Measurements from ENCODE around the gene GPR52.

DNA sequence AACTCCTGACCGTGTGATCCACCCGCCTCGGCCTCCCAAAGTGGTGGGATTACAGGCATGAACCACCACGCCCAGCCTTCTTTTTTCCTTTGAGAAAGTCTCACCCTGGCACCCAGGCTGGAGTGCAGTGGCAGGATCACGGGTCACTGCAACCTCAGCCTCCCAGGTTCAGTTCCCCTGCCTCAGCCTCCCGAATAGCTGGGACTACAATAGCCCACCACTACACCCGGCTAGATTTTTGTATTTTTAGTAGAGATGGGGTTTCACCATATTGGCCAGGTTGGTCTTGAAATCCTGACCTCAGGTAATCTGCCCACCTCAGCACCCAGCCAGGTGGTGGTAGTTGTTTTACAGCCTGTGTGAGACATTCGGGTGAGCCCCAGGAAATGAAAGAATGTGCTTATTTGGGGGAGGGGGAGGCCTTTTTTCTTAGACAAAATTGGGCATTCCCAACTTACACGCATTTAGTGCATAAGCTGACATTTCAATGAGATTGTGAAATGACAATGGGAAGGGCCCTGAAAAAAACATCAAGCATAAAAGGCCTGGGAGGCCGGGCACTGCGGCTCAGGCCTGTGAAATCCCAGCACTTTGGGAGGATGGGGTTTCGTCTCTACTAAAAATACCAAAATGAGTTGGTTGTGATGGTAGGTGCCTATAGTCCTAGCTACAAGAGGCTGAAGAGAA, 5.6 kb upstream of the ZBTB37 start:
- PRO-cap, result no peak

GRCh38 chr1:173863161-173863832, 4.9 kb upstream of the ZBTB37 start:
- PRO-cap, result no peak

- PRO-cap, result no peak
Measured at GRCh38 chr1:174204529-174205264, 45.4 kb downstream of the RABGAP1L start.

GRCh38 chr1:174447787-174448467, at the start of gene GPR52:
GPR52 (plus strand) TSS chr1:174447964.
- PRO-cap, result no peak

DNA sequence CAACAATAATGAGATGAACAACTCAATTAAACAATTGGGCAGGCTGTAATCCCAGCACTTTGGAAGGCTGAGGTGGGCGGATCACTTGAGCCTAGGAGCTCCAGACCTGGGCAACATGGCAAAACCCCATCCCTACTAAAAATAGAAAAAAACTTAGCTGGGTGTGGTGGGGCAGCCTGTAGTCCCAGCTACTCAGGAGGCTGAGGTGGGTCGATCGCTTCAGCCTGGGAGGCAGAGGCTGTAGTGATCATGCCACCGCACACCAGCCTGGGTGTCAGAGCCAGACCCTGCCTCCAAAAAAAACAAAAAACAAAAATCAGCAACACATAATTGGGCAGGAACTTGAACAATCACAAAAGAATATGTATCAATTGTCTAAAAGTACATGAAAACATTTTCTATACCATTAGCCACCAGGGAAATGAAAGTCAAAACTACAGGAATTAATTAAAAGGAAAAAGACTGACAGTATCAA, 232.9 kb downstream of the GPR52 start:
- PRO-cap, result no peak

DNA sequence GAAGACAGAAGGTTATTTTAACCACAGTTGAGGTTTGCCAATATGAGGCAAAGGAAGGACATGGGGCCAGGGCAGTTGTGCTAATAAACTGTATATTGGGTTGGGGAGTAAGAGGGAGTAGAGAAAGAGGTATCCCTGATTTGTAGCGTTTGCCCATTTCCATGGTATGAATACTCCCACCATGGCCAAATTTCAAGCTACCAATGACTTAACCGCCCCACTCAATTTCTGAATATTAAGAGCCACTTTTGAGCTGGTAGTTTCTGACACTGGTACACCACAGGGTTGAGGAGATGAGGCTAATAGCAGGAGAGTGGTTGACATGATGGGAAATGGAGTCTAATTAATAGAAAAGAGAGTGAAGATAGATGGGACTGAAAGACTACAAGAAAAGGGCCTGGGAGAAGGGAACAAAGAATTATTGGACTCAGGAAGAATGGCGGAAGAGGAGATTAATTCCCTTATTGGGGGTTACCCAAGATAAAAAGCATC, 179.5 kb upstream of the CACYBP start:
- PRO-cap, result no peak

DNA sequence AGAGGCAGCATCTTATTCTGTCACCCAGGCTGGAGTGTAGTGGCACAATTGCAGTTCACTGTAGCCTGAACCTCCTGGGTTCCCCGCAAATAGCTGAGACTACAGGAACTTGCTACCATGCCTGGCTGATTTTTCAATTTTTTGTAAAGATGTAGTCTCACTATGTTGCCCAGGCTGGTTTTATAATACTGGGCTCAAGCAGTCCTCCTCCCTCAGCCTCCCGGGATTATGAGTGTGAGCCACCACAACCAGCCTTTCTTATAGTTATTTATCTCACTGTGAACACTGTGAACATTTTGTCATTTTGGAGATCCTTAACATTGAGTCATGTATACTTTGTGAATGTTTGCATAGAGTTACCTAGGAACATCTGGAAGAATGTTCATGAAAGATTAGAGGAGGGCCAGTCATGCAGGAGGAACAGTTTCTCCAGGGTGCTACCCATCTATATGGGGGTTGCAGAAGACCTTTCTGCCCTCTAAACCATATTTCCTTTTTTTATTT, 127.1 kb upstream of the CACYBP start:
- PRO-cap, result no peak

DNA sequence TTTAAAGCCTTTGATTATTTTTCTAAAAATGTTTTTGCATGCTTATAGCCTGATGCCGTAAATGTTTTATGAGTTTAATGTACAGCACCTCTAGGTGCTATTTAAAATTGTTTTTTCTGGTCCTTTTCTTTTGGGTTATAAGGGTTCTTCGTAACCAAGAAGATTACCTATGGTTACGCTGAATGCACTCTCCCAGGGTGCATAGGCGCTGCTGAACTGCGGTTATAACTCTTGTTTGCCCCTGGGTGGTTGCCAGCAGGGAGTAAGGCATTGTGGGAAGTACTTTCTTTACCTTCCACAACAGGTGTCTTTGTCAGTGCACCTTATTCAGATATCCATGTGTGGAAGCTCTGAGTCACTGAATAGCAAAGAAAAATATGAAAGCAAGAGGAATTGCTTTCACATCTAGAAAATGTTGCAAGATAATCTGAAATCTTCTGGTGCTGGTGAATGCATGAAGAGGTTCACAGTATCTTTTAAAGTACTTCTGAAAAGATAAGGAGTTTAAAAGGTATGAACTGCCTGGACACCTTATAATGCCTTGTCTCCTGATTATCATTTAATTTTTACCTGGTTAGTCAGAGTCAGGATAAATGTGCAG, 124.4 kb upstream of the CACYBP start:
- PRO-cap, result no peak

- PRO-cap, result no peak
Measured at GRCh38 chr1:174938414-174939192, 61.1 kb upstream of the CACYBP start.

- PRO-cap, result no peak
Measured at GRCh38 chr1:174954000-174954449, 45.7 kb upstream of the CACYBP start.

GRCh38 chr1:174964997-174965589, 34.7 kb upstream of the CACYBP start:
- PRO-cap, result bidirectional peak, plus-strand start at chr1:174965342, minus-strand start at chr1:174965246

GRCh38 chr1:174990358-174991104, 9.2 kb upstream of the CACYBP start:
- PRO-cap, result bidirectional peak, plus-strand start at chr1:174990595, minus-strand start at chr1:174990490

- PRO-cap, result bidirectional peak, plus-strand start at chr1:175189178, minus-strand start at chr1:175189009
Measured at GRCh38 chr1:175188810-175189625, 3.6 kb downstream of the KIAA0040 start.

- PRO-cap, result no peak
Measured at GRCh38 chr1:175200554-175201890, 8.4 kb upstream of the KIAA0040 start.

GRCh38 chr1:175419014-175419438, 226.4 kb upstream of the KIAA0040 start:
- PRO-cap, result no peak

DNA sequence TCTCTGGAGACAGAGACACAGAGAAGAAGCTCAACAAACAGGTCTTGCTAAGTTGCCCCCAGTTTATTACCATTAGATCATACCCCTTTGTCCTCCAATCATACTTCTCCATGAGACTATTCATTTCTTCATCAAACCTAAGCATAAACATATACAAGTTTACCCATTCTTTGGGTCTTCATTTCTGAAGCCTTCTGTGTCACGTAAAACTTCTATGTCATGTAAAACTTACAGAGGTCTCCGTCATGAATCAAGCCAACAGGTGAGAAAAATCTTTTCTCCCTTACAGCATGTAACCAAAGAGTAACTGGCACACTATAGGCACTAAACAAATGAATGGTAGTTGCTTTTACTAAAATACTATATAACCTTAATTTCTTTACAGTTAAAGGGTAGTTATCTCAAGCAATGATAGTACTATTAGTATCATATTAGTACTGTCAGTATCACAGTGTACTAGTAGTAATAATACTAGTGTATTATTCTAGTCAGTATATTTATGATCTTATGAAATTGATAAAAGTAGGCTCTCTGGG, 226.1 kb upstream of the TNR start:
- PRO-cap, result no peak

DNA sequence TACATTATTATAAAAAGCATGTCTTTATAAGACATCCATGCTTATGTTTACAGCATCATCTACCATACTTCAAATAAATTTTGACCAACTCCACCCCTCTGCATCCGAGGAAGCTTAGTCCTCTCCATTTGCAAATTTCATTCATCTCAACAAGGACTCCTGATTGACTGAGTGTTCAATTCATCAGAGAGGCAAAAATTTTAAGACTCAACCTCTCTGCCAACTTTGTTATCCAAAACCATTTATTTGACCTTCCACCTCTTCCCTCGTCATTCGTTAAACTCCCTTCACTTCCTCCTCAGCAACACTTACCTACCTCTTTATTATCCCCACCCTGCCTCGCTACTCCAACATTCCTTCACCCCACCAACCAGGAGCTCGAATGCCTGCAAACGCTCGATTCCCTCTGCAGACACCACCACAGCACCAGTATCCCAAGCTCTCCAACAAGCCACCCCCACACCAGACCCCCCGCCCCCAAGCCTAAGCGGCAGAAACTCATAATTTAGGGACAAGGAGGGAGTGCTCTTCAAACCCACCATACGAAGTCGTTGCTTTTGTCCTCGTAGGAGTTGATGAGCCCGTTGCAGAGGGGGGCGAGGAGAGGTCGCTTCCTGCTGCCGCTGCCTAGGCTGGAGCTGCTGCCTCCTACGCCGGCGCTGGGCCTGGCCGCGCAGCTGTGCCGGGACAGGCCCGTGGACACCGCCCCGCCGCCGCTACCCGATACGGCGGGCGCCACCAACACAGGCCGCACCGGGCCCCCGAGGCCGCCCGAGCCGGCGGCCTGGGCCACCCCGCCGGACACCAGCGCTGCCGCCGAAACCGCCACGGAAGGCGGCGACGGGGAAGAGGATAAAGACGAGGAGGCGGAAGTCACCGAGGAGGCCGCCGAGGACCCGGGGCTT, 801 bp downstream of the COP1 start:
- PRO-cap, result no peak

GRCh38 chr1:177209486-177209798, 38.7 kb downstream of the BRINP2 start:
- PRO-cap, result no peak

DNA sequence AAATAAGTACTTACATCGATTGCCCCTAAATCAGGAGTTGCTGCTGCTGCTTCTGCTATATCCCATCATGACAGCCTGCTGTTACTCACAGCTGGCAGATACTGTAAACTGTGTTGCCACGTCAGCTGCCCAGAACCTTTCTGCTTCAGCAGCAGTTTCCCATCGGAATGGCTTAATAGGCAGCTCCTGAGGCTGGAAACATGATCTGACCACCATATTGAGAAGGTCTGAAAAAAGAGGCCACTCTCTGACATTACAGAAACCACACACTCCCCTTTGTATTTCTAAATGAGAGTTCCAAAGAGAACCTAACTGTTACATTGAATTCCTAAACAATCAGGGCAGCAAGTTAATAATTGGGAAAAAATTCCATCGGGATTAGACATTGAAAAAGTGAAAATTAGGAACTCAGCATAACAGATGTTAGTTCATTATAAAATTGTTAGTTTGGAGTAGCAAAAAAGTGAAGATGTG, 14.4 kb upstream of the SEC16B start:
- PRO-cap, result no peak

DNA sequence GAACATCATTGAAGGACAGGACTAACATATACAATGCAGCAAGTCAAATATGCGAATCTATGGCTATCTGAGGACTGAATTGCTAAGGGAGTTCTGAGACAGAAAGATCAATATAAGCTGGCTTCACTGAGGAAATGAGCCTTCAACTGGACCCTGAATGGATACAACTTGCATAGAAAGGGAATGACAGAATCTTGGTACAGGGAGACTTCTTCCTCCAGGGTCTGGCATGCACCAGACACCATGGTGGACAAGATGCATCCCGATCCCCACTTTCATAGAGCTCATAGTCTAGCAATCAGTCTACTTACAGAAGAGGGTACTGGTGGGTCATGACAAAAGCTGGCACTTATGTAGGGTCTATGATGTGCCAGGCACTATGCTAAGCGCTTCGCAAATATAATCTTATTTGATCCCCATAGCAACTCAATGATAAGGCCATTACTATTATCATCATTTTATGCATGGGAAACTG, 30.3 kb upstream of the SEC16B start:
- PRO-cap, result no peak

Measured in pulmonary lymph node (tissue), 1 donor.